Metastatic Breast Carcinoma in the Ovary (tissue), 3 donors: ENCODE measurements around a stretch of chr12.

DNA sequence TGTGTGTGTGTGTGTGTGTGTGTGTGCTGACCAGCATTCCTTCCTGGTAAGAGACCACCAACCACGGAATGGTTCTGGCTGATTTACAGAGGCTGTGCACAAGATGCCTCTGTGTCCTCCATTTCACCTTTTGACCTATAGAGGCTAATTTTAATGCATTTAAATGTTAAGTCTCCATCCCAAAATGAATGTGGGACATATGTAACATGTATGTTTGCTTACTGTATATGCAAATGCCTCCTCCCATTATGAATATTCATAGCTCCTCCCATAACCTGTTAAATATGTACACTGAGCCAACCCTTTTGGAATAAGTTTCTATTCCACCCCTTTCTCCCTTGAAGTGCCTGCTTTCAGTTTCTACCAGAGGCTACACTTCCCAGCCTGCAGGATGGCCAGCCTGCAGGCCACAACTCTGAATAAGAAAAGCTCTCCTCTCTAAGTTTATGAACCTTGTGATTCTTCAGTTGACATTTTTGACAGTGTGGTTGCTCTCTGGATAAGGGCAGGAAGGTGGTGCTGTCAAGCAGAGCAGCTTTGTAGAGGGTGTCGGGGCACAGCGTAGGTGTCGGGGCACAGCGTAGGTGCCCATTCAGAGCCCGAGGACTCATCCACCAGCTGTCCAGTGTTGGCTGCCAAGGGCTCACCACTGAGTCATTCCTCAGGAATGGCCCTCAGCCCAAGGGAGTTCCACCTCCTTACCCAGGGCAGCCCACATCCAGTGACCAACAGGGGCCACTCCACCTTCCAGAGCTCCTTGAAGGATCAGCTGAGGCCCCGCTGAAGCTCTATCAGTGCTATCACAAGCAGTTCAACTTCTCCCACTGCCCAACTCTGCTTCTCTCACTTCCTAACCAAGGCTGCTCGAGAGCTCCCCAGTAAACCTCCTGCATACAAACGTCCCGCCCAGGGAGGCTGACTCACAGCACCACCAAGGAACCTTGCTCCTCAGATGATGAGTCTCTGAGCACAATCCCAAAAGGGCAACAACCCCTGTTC, 31.5 kb downstream of the VWF start:
- PRO-cap, 3 experiments: peak in 2 of 3 experiments; most common plus-strand start position 715 of the sequence (in 2); most common minus-strand start position 648 of the sequence (in 1)

- PRO-cap, 3 experiments: peak in 1 of 3 experiments; most common plus-strand start chr12:6179255 (in 1); most common minus-strand start chr12:6179124 (in 1)
Observed at GRCh38 chr12:6179027-6179907, 20.9 kb upstream of the CD9 start.

- PRO-cap, 3 experiments: peak in 3 of 3 experiments; most common plus-strand start chr12:6229650 (in 3); most common minus-strand start chr12:6229731 (in 3)
Observed at GRCh38 chr12:6228945-6229865, 29.0 kb downstream of the CD9 start.

DNA sequence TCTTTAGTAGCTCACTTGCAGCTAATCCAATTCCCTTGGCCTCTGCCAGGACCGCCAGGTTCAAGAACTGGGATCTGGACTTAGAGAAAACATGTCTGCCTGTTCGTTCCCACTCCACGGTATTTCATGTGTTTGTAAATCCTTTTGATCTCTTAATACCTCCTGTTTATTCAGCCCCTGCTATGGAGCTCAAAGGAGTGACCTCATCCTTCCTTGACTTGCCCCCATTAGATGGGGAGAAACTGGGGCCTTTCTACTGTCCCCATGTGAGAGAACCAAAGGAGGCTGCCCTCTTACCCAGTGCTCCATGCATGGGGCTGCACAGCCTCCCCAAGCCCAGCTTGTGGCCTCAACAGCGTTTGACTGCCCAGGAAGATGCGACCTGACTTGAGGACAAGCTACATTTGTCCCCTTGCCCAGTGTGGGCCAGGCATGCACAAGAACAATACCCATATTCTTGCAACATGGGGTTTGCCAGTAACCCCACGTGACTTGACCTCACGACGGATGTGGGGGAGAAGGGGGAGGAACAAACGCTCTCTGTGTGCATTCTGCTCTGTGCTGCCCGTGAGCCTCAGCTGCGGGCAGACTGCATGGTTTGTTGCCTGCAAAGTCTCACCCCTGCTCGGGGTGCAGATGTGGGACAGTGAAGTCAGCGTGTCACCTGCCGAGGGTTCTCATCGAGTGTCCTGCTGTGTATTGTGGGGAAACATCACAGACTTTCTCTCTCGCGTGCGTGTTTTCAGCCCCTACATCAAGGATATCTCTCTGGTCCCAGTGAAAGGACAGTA, 30.4 kb downstream of the CD9 start:
- PRO-cap, 3 experiments: peak in 1 of 3 experiments; most common plus-strand start position 568 of the sequence (in 1); most common minus-strand start position 365 of the sequence (in 1)

DNA sequence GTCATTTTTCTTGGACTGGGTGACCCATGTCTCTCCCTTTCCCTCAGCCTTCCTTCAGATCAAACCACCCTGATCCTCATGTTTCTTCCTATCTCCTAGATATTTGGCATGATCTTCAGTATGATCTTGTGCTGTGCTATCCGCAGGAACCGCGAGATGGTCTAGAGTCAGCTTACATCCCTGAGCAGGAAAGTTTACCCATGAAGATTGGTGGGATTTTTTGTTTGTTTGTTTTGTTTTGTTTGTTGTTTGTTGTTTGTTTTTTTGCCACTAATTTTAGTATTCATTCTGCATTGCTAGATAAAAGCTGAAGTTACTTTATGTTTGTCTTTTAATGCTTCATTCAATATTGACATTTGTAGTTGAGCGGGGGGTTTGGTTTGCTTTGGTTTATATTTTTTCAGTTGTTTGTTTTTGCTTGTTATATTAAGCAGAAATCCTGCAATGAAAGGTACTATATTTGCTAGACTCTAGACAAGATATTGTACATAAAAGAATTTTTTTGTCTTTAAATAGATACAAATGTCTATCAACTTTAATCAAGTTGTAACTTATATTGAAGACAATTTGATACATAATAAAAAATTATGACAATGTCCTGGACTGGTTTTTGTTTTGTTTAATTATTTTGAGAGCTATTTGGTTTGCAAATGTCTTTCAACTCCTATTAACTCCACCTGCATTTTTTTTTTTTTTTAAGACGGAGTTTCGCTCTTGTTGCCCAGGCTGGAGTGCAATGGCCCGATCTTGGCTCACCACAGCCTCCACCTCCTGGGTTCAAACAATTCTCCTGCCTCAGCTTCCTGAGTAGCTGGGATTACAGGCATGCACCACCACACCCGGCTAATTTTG, 37.7 kb downstream of the CD9 start:
- PRO-cap, 3 experiments: no peak in any of the 3 experiments

- PRO-cap, 3 experiments: peak in 1 of 3 experiments; most common plus-strand start chr12:6294998 (in 1); most common minus-strand start chr12:6295242 (in 1)
Observed at GRCh38 chr12:6294786-6295580, 15.5 kb upstream of the PLEKHG6 start.

DNA sequence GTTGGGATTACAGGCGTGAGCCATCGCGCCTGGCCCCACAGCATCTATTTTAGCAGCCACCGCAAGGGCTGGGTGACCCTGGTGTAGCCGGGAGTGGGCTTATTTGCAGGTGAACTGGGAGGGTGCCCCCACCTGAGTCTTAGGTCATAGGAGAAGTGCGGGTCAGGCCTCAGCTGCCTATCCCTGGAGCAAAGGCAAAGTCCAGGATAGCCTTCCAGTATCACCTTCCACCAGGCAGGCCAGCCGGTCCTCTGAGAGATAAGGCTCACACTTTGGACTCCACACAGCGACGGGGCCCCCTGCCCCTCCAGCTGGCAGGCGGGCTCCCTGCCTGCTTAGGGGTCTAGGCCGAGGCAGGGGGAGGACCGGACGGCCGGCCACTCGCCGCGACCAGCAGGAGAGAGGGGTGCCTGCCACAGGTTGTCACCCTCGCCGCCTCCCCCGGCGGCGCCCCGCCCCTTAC, 495 bp upstream of the PLEKHG6 start:
- PRO-cap, 3 experiments: no peak in any of the 3 experiments

DNA sequence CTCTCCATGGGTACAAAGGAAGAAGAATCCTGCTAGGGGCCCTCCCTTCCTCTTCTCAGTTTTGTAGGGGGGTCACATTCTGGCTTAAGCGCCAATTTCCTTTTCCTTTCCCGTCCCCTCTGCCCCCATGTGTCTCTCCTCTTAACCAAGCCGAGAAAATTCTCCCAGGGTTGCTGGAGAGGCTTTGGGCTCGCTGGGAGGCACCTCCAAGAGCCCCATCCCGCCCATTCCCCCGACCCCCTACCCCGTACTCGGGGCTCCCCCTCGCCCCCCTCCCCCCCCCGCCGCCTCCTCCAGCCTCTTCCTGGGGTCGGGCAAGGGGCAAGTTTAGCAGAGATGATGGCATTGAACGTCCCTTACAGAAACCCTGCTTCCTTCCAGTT, 13.5 kb downstream of the PLEKHG6 start:
- PRO-cap, 3 experiments: no peak in any of the 3 experiments

GRCh38 chr12:6327246-6328532, 14.2 kb downstream of the TNFRSF1A start:
- PRO-cap, 3 experiments: no peak in any of the 3 experiments

DNA sequence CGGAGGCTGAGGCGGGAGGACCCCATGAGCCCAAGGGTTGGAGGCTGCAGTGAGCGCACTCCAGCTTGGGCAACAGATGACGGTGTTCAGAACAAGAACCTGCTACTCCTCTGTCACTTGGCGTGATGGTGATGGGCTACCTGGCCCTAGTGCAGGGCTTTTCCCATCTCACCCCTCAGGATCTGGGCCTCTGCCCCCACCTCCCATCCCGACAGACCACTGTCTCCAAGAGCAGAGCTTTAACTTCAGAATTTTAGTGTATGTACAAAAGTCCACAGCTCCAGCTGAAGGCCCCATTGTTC, 13.4 kb downstream of the TNFRSF1A start:
- PRO-cap, 3 experiments: no peak in any of the 3 experiments

DNA sequence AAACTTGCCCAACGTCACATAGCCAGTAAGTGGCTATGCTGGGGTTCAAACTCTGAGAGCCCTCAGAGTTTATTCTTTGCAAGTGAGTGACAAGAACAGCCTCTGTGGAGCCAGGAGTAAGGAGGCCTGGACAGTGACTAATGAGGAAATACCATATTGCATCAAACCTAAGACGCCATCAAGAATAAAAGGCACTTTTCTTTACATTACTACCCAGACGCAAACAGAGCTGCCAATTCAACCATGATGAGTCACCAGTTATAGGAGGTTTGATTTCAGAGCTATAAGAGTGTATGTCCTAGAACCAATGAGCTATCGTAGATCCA, 9.4 kb downstream of the TNFRSF1A start:
- PRO-cap, 3 experiments: no peak in any of the 3 experiments

DNA sequence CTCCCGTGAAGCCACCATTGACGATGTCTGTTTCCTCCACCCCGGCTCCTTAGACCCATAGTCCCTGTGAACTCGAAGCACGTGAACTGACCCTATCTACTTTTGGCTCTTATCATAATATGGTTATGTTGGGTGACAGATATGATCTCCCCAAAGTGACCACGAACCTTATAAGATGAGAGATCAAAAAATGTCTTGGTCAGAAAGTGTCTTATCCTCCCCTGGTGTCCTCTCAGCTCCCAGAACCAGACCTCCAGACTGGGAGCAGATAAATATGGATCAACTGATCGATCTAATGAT, 4.3 kb downstream of the TNFRSF1A start:
- PRO-cap, 3 experiments: no peak in any of the 3 experiments

DNA sequence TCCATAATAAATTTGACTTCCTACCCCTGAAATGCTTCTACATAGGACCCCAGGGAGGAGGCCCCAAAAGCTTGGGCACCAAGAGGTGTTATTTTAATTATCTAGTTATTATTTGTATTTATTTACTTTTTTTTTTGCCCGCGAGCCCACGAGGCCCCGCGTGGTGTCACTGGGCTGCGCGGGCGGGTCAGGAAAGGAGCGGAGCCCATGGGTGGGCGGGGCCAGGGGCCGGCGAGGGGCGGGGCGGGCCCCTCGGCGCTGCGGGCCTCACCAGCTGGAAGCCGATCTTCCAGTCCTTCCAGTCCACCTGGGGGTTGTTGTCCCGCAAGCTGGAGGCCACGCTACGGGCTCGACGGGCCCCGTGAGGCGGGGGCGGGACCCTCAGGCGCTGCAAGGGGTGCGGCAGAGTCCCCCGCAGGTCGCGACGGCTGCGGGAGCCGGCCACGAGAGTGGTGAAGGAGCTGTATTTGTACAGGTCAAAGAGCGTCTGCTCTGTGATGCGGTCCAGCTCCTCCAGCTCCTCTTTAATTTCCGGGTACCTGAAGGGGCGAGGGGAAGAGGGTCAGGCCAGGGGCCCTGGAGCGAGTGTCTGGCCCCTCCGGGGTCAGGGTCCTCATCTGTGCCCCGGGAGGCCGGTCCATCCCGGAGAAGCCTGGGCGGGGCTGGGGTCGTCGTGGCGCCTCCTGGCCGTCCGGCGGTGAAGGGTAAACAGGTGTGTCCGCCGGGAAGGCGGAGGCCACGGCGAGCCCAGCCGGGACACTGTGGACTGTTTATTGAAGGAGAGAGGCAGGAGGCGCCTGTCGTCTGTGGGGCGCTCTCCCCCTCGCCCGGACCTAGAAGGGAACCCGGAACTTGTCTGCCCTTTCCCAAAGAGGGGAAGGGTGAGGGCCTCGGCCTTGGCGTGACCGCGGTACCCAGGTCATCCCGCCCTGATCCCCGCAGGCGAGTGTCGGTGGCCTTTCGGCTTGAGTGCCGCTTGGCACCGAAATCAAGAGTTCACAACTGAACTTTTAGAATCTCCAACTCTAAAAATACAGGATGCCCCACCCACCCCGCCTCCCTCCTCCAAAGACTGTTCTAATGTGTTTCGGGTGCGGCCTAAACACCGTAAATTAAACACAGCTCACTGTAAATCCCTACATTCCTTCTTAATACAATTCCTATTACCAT, 11.8 kb downstream of the SCNN1A start:
- PRO-cap, 3 experiments: peak in 3 of 3 experiments; most common plus-strand start position 301 of the sequence (in 3); most common minus-strand start position 775 of the sequence (in 2)

DNA sequence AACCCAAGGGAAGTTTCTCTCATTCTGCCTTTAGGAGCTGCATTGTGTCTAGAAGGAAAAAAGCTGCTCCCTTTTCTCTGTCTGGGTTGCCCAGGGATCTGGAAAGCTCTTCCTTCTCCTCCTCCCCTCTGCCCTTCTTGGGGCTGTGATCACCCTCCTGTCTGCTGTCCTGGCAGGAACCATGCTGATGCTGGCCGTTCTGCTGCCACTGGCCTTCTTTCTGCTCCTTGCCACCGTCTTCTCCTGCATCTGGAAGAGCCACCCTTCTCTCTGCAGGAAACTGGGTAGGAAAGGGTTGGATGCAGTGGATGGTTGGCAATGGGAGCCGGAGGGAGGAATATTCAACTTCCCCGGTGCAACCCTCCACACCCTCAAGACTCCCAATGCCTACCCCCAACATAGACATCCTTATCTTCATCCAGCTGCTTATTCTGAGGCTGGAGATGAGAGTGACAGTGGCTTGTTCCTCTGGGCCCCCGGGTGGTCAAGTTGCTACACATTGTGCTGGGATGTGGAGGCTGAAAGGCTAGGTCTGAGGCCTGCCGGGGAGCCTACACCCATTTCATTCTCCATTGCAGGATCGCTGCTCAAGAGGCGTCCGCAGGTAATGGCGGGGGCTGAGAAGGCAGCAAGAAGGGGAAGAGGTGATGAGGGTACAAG, 4.4 kb downstream of the LTBR start:
- PRO-cap, 3 experiments: no peak in any of the 3 experiments

GRCh38 chr12:6429889-6431106, 14.5 kb upstream of the CD27 start:
- PRO-cap, 3 experiments: no peak in any of the 3 experiments

DNA sequence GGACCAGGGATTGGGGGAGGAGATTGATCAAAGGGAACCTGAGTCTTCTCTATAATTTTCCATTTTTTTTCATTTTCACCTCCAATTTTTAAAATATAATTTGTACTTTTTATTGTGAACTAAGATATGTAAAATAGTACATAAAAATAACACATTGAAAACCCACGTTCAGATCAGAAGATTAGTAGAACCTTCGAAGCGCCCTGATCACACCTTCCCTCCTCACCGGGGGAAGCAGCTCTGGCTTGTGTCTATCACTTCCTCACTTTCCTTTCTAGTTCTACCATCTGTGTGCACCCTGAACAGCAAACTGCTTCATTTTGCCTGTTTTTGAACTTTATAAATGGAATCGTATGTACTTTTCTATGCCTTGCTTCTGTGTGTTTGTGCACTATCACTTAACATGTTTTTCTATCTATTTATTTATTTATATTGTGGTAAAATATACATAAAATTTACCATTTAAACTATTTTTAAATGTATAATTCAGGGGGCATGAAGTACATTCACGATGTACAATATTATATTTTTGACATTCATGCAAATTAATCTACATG, 11.7 kb upstream of the CD27 start:
- PRO-cap, 3 experiments: no peak in any of the 3 experiments

GRCh38 chr12:6452238-6453427, 791 bp downstream of the TAPBPL start:
- PRO-cap, 3 experiments: peak in 3 of 3 experiments; most common plus-strand start chr12:6452312 (in 2); most common minus-strand start chr12:6452296 (in 3)

GRCh38 chr12:6470106-6470516, 366 bp downstream of the VAMP1 start:
- PRO-cap, 3 experiments: no peak in any of the 3 experiments

- PRO-cap, 3 experiments: no peak in any of the 3 experiments
Observed at GRCh38 chr12:6492055-6492480, 994 bp downstream of the MRPL51 start.

DNA sequence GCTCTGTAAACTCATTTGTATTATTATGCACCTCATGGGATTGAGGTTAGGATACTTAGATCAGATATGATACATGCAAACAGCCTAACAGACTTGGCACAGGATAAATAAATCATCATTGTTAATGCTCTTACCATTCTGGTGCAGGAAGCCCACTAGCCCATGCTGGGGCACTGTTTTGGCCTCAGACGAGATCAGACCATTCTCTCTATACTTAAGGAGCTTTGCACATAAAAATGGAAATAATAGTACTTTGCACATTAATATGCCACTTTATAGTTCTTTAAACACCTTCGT, 466 bp downstream of the NCAPD2 start:
- PRO-cap, 3 experiments: no peak in any of the 3 experiments